Metastatic Breast Carcinoma in the Ovary (tissue), 3 donors: Measurements from ENCODE around the gene LYZL1.

DNA sequence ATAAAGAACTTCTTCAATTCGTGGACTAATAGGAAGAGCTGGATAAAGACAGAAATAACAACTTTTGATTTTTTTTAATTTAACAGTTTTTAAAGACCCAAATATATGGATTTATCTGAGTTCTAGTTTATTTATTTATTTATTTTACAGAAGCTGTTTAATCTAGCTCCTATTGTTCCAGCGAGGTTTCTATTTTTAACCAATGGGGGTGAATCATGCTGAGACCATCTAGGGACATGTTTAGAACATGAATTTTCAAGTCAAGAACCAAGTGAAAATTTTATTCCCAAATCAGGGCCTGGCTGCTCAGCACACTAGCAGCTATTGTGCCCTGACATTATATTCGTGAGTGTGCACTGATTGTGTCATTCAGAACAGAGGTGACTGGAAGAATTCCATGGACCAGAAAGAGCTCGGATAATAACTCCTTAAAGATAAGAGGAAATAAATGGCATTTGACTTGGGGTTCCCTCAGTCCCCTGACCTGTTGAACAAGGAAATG, 24.6 kb upstream of the MPP7 start:
- PRO-cap, 3 experiments, result no peak in any of the 3 experiments

- PRO-cap, 3 experiments, result no peak in any of the 3 experiments
These were observed 36.4 kb upstream of the WAC start for GRCh38 chr10:28496491-28496914.

GRCh38 chr10:28559985-28560958, 27.4 kb downstream of the WAC start:
- PRO-cap, 3 experiments, result no peak in any of the 3 experiments

GRCh38 chr10:28589374-28589856, 56.5 kb downstream of the WAC start:
- PRO-cap, 3 experiments, result no peak in any of the 3 experiments

DNA sequence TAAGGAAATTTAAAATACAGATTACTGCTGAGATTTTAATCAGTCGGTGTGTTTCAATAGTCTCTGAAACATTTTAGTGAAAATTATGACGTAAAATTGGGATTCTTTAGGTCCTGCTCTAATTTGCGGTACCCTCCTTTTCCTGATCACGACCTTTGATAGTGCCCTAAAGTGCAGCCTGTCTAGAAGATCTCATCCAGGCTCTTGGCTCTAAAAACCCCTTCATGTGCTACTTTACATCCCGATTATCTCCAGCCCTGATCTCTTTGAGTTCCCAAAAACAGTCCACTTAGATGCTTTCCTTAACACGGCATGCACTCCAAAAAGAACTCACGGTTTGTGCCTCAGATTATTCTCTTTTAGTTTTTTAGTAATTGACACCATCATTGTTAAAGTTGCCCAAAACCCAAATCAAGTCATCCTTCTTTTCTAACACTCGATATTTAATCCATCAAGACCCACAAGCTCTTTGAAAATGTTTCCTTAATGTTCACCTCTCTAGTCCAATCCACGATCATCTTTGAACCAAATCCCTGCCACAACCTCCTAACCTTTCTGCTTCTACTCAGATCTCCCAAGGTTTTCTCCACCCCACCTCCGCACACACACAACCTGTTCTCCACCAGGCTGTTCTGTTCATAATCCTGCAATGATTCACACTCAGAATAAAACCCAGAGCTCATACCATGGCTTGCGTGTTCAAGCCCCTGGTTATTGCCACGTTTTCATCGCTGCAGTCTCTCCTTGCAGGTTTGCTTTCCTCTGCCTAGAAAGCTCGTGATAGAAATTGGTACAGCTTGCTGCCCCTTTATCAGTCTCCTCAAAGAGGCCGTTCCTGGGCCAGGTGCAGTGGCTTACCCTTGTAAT, 54.0 kb upstream of the BAMBI start:
- PRO-cap, 3 experiments, result no peak in any of the 3 experiments

DNA sequence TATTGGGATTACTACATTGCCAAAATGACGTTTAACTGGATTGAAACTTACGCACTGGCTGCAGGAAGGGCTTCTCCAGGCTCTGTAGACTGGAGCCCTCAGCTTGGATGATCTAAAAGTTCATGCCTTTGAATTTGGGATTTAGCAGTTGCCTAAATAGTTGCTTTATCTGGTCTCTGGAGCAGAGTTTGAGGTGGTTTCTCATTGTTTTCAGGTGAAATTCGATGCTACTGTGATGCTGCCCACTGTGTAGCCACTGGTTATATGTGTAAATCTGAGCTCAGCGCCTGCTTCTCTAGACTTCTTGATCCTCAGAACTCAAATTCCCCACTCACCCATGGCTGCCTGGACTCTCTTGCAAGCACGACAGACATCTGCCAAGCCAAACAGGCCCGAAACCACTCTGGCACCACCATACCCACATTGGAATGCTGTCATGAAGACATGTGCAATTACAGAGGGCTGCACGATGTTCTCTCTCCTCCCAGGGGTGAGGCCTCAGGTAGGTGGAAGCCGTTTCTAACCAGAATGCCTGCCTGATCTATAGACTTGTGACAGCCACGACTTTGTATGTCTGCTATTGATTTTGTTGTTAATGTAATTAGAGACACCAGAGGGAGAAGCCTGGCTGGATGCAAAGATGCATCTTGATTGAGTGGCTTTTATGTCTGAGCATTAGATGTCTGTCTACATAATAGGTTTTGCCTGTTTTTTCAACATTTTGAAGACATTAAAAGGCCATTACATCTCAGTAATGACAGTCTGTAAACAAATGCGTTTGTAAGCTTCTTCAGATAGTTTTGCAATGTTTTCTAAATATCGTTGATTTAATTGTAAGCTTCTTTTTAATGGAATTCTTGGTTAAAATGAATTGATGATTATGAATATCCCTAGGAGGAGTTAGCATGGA, 4.0 kb downstream of the BAMBI start:
- PRO-cap, 3 experiments, result peak in 2 of 3 experiments; most common plus-strand start position 337 of the sequence (in 1); most common minus-strand start position 237 of the sequence (in 1)

DNA sequence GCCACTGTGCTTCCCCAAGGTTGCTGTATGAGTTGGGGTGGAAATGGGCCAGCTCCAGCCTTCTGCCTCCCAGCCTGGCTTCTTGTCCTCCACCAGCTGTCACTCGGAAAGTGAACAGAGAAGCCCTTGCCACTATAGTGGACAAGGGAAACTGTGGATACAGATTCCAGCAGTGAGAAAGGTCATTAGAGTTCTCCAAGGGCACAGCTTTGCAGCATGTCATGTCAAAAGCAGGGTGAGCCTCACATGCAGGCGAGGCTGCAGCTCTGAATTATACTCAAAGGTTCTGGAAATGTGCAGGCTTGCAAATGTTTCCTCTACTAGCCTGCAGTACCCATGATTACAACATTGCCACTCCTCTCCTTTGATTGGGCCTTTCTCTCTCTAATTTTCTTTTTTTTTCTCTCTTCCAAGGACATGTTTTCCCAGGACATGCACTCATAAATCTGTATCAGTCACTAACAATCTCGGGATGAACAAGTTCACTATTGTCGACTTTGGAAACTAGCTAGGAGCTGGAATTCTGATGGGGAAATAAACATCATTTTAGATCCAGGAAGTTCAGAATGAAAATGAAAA, 33.1 kb downstream of the BAMBI start:
- PRO-cap, 3 experiments, result no peak in any of the 3 experiments

DNA sequence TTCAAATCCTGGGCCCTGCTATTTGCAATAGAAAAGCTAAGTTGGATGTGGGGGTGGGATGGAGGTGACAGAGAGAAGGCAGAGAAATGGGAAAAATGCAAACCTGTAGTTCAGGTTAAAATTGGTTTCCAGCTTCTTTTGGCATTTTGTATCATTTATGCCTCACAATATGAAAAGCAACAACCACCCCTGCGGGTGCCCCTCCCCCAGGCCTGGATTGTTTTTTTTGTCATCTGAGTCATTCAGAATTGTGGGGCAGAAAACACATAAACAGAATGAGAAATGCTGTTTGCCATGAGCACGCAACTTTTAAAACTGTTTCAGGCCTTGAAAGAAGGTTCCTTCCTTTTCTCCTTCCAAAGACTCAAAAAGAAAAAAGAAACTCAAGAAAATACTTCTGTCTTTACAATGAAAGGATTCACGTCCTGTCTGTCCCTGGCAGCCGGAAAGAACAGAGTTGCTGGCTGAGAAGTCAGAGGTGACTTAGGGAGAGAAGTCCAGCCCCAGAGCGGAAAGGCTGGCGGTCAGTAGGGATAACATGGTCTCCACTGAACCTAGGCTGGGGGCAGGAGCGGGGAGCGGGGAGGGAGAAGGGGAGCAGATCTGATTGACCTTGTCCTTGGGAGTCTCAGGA, 133.1 kb downstream of the BAMBI start:
- PRO-cap, 3 experiments, result no peak in any of the 3 experiments

DNA sequence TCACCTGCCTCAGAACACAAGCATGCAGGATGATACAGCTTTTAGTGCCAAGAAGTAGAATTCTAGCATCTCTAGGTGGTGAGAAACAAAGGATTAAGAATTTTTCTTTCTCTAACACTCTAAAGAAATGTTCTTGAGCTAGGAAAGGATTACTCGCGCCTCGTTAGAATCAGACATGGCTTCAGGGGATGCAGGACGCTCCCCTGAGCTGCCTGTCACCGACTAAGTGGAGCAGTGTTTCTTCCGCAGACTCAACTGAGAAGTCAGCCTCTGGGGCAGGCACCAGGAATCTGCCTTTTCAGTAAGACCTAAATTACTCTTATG, at the start of gene LYZL1:
TSS of gene LYZL1 (plus strand) at position 141 of the 324 bp plus-strand sequence.
- PRO-cap, 3 experiments, result no peak in any of the 3 experiments

GRCh38 chr10:29462179-29462489, 172.6 kb downstream of the SVIL start:
- PRO-cap, 3 experiments, result no peak in any of the 3 experiments

GRCh38 chr10:29481545-29481909, 153.2 kb downstream of the SVIL start:
- PRO-cap, 3 experiments, result no peak in any of the 3 experiments

- PRO-cap, 3 experiments, result no peak in any of the 3 experiments
These were observed 24.1 kb downstream of the SVIL start for GRCh38 chr10:29610592-29611247.

- PRO-cap, 3 experiments, result no peak in any of the 3 experiments
These were observed 47.1 kb upstream of the SVIL start for GRCh38 chr10:29681608-29682487.

GRCh38 chr10:29740696-29741335, 106.0 kb upstream of the SVIL start:
- PRO-cap, 3 experiments, result peak in 1 of 3 experiments; most common minus-strand start chr10:29741188 (in 1)

- PRO-cap, 3 experiments, result no peak in any of the 3 experiments
These were observed 186.2 kb upstream of the SVIL start for GRCh38 chr10:29820729-29821702.

DNA sequence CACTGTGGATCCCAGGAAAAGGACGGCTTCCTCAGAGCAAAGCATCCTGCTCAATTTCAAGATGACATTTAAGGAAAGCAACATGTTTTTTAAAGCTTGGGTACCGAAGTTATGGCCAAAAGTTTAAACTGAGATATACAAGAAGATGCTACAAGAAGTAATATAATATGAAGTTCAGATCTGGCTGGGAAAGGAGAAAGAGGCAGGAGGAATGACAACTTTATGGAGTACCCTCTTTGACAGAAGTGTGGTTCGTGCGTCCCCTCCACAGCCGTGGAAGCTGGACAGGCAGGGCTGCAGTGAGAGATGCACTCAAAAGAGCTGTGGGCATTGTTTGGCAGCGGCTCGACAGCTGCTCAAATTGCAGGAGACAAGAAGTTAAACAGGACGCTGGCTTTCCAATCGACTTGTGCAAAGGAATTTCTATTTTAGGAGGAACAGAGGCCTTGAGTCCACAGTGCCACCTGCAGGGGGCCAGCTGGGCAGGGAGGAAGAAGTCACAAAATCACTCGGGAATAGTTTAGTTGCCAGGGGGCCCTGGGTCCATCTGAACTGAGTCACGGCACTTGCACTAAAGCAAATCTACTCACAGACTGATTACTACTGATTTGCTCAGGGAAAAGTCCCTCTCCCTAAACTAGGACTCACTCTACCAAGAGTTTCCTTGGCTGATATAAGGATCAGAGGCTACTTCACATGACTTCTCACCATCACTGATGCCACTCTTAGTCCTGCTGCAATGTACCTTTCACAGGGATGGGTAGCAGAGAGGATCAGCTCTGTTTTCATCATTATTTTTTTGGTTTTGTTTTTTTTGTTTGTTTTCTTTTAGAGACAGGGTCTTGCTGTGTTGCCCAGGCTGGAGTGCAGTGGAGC, 201.0 kb downstream of the JCAD start:
- PRO-cap, 3 experiments, result peak in 3 of 3 experiments; most common minus-strand start position 274 of the sequence (in 3)

- PRO-cap, 3 experiments, result peak in 1 of 3 experiments; most common minus-strand start chr10:29957658 (in 1)
These were observed 101.7 kb downstream of the JCAD start for GRCh38 chr10:29957490-29958275.

DNA sequence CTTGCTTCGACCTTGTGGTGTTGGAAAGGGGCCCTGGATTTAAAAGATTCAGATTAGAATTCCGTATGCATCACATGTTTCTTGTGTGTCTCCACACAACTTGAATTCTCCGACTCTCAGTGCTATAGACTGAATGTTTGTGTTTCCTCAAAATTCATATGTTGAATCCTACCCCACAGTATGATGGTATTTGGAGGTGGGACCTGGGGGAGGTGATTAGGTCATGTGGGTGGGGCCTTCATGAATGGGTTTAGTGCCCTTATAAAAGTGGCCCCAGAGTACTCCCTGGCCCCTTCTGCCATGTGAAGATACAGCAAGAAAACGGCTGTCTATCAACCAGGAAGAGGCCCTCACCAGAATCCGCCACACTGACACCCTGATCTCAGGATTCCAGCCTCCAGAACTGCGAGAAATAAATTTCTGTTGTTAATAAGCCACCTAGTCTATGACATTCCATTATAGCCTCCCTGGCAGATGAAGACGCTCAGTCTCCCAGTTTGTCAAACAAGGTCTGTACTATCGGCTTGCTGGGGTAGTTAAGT, 100.5 kb downstream of the JCAD start:
- PRO-cap, 3 experiments, result no peak in any of the 3 experiments

- PRO-cap, 3 experiments, result no peak in any of the 3 experiments
These were observed 99.5 kb downstream of the JCAD start for GRCh38 chr10:29959485-29960606.

- PRO-cap, 3 experiments, result no peak in any of the 3 experiments
These were observed 64.5 kb downstream of the JCAD start for GRCh38 chr10:29994693-29995406.